Epithelial cell of alveolus of lung (primary cell): ENCODE measurements around a stretch of chr10.

- RAMPAGE, long total RNA = no peak
- RRBS = no CpG with 5 or more reads among the region's 14 CpGs
Measured at GRCh38 chr10:11236599-11237687, 219.3 kb downstream of the CELF2 start.

DNA sequence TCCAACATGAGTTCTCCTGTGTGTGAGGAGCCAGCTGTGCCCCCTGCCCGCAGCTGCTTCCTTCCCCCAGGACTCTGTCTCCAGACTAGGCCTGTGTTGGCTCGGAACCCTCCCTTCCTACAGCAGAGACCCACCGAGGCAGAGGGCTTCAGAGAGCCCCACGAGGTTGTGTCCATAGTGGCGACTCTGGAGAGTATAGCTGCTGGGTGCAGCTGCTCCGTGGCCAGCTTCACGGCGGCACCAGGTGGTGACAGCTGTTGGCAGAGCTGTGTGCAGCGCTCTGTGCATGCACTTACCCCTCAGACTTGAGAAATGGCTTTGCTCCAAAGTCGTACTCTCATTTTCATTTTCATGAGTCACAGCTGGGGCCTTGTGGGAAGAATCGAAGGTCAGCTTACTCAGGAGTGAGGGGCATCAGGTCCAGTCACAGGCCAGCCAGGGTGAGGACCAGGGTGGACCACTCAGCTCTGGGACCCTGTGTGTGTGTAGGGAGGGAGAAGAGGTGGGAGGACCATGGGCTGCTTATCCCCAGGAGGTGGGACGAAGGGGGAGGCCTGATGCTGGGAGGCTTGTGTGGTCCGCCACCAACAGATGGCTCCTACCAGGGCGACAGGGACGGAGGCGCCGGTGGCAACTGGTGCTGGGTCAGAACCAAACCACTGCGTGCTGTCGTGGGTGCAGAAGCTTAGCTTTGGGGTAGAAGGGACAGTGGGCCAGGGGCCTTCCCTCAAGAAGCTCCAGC, 224.8 kb downstream of the CELF2 start:
- RAMPAGE, long total RNA = no peak
- RRBS = no CpG with 5 or more reads among the region's 19 CpGs

- RAMPAGE, long total RNA = no peak
- RRBS = no CpG with 5 or more reads among the region's 3 CpGs
Measured at GRCh38 chr10:11245075-11245361, 227.3 kb downstream of the CELF2 start.

DNA sequence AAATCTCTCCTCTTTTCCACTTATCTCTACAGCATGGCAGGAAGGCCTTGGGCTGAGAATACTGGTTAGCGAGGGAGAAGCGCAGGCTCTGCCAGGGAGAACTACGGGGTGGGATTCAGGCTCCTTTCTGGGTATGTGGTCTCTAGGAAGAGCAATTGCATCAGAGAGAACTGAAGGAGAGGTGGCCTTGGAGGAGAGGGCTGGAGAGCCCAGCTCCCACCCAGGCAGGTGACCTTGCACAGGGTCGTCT, 270.3 kb downstream of the CELF2 start:
- RAMPAGE, long total RNA = no peak
- RRBS = no CpG with 5 or more reads among the region's 4 CpGs

- RAMPAGE, long total RNA = no peak
- RRBS = 82% methylated on average over 9 of the region's 28 CpGs
Measured at GRCh38 chr10:11344542-11344934, 266.9 kb downstream of the USP6NL start.

GRCh38 chr10:11393890-11394089, 217.7 kb downstream of the USP6NL start:
- RAMPAGE, long total RNA = no peak
- RRBS = no CpG with 5 or more reads among the region's 3 CpGs

- RAMPAGE, long total RNA = no peak
- RRBS = 80% methylated on average over 6 of the region's 49 CpGs
Measured at GRCh38 chr10:11463076-11464065, 148.1 kb downstream of the USP6NL start.

DNA sequence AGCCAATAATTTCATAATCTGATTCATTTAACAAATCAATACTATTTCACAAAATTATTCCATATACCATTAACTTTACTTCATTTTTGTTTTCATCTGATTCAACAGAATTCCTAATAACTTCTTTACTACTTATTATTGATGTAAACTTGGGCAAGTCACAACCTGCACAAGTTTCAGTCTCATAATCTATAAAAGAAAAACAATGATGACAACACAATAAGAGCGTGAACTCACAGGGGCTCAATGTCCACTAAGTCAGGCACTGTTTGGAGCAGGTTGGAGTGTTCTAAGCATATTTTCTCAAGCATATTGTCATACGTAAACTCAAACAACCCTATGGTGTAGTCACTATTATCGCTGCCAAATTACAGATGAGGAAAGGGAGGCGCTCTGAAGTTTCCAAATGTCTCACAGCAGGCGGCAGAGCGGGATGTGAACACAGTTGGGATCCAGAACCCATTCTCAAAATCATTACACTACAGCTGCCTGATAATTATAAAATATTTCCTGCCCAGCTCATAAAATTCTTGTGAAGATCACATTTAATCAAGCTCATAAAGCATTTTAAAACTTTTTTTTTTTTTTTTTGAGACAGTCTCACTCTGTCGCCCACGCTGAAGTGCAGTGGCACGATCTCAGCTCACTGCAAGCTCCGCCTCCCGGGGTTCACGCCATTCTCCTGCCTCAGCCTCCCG, 64.3 kb downstream of the USP6NL start:
- RAMPAGE, long total RNA = no peak
- RRBS = no CpG with 5 or more reads among the region's 13 CpGs

- RAMPAGE, long total RNA = no peak
- RRBS = no CpG with 5 or more reads among the region's 4 CpGs
Measured at GRCh38 chr10:11625078-11625465, 13.6 kb upstream of the USP6NL start.

DNA sequence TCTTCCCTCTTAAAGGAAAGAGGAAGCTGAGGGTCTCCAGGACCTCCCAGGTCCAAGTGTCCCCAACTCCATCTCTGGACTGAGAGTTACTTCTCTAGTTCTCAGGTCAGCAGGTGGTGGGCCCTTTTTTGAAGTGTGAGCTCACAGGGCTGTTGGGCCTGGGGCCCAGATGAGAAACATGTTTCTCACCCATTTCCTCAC, 38.0 kb upstream of the USP6NL start:
- RAMPAGE, long total RNA = no peak

- RAMPAGE, long total RNA = no peak
- RRBS = no CpG with 5 or more reads among the region's 4 CpGs
Measured at GRCh38 chr10:11697570-11698190, 44.5 kb upstream of the ECHDC3 start.

- RAMPAGE, long total RNA = no peak
- RRBS = no CpG with 5 or more reads among the region's 6 CpGs
Measured at GRCh38 chr10:11798719-11799310, 24.3 kb upstream of the PROSER2 start.

DNA sequence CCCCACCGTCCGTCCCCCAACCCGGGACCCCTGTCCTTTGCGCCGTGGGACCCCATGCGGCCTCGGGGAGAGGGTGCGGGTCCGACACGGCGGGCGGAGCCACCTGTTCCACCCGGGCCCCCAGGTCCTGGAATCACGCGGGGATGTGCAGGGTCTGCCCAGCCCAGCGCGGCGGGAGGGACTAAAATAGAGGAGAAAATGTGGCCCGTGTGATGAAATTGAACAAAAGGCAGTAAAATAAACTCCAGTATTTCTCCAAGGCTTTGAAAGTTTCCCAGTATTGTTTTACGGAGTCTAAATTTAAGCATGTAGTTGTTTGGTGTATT, 619 bp downstream of the PROSER2 start:
- RAMPAGE, long total RNA = no peak
- RRBS = 0% methylated on average over 8 of the region's 20 CpGs

DNA sequence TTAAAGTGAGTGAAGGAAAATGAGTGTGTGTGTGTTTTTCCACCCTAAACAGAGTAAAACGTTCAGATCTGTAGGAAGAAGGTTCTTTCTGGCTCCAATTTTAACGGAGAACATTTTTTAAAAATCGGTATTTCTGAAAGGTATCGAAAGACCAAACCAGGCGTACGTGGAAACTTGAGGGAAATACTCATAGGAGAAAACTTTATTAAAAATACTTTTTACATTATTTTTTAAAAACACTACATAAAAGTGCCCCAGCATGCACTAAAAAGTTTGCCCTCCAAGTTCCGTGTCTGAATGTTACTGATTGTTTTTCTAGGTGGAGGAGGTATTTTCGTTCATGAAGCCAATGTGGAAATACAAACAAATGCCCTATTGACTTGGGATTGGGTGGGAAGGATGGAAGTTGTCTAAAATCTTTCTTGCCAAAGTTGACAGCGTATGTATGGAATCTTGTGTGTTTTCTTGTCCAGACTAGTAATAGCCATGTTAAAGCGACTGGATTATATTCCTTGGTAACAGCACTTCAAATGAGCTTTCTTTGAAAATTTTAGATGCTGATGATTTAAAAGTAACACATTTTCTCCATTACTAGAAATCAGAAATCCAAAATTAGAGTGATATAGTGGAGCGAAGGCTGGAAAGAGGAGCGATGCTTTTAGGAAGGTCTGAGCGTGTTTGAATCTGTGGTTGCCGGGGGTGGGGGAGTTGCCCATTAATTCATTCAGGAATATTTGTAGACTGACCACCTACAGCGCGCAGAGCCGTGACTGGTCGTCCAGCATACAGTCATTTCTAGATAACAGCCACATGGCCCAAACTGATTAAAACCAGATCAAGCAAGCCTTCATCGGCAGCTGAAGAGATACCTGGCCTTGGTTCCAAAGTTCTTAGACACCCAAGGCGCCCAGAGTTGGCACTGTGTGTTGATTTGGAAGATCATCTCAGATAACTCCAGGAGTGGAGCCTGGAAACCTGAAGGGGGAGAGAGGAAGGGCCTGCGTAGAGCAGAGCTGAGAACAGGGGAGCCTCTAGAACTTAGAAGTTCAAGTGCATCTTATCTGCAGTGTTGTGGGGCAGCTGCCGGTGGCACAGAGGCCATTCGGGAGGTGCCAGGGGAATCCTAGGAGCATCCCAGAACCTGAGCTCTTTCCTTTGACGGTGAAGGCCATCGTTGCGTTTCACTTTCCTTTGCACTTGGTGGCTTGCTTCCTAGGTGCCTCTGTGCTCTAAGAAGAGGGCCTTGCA, 1.5 kb downstream of the PROSER2 start:
- RAMPAGE, long total RNA = no peak
- RRBS = no CpG with 5 or more reads among the region's 26 CpGs

DNA sequence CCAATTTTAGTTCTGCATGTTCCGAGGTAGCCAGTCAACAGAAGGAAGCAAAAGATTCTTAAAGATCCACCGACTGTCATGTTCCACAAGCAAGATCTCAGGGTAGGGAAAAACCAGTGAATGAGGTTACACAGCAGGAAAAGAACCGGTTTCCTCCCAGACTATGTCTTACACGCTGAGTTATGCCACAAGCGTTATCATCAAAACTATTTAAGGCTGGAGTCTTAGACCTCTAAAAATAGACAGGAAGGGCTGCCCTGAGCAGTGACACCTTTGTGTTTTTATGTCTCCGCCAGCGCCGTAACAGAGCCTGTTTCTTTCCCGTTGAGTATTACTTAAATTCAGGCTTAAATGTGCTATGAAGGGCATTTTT, 48.3 kb downstream of the PROSER2 start:
- RAMPAGE, long total RNA = no peak
- RRBS = no CpG with 5 or more reads among the region's 9 CpGs

GRCh38 chr10:11881956-11882457, 58.9 kb downstream of the PROSER2 start:
- RAMPAGE, long total RNA = no peak
- RRBS = no CpG with 5 or more reads among the region's 5 CpGs

DNA sequence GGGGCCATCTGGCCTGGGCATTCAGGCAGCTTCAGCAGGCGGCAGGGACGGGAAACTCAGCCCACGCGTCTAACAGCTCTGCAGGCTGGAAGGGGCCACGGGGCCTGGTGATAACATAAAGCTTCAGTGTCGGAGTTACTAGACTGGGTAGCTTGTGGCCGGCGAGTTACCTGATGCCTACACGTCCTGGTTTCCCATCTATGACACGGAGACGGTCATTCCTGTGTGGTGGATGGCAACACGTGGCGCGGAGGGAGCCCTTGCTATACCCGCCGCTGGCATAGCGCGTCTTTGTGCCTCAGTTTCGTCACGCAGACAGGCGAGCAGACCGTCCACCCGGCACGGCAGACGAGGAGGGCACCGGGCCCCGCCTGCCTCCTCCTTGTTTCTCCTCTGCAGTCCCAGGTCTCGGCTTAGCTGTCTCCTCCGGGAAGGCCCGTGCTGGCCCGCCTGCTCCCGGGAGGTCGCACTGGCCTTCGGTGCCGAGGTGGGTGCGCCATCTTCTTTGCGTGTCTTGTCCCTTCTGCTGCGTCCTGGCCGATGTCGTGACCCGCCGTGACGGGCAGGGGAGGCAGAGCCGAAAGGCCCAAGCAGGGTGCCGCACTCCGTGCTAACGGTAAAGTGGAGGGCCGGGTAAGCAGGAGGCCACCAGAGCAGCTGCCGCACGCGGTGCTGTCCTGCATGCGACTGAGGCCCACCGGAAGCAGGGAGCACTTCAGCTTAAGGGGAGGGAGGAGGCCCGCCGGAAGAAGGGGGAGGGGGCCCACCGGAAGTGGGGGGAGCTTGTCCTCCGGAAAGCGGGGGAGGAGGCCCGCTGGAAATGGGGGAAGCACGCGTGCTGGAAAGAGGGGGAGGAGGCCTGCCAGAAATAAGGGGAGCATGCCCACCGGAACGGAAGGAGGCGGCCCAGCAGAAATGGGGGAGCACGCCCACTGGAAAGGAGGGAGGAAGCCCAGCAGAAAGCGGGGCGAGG, 71.1 kb downstream of the PROSER2 start:
- RAMPAGE, long total RNA = no peak
- RRBS = 81% methylated on average over 16 of the region's 67 CpGs

DNA sequence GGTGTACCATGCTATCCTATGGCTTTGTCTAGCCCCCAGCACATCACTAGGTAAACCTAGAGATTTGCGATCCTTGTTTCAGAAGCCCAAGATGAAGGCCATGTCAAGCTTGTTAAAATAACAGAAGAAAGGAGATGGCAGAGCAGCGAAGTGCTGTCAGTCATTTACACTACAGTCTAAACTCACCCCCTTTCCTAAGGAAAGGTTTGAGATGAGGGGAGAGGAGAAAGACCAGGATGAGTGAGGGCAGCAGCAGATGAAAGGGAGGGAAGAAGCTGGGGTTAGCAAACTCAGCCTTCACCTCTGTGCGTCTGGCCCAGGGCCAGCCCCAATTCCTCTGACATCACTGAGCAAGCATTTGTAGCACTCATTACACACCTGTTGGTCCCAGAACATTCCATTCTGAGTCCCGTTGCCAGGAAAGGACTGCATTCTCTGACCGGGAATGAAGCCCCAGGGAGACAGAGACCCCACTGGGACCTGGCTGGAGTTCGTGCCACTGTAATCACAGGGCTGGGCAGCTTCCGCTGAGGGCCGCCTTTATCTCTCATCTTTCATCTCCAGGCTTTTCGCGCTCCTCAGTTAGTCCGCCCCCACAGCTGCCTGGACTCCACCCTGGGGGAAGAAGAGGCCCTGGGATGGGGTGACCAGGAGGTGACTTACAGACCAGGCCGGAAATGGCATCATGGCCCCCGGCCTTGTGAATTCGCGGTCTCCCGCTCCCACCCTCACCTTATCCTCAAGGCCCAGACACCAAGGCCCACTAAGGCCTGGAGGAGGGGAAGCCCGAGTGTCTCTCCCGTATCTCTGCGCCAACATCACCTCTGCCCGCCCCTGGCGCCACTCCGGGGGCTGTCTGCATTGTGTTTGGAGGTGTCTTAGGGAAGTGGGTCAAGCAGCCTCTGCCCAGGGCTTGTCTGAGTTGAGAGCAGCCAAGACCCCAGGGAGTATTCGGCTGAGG, 75.2 kb downstream of the PROSER2 start:
- RAMPAGE, long total RNA = no peak
- RRBS = no CpG with 5 or more reads among the region's 23 CpGs

DNA sequence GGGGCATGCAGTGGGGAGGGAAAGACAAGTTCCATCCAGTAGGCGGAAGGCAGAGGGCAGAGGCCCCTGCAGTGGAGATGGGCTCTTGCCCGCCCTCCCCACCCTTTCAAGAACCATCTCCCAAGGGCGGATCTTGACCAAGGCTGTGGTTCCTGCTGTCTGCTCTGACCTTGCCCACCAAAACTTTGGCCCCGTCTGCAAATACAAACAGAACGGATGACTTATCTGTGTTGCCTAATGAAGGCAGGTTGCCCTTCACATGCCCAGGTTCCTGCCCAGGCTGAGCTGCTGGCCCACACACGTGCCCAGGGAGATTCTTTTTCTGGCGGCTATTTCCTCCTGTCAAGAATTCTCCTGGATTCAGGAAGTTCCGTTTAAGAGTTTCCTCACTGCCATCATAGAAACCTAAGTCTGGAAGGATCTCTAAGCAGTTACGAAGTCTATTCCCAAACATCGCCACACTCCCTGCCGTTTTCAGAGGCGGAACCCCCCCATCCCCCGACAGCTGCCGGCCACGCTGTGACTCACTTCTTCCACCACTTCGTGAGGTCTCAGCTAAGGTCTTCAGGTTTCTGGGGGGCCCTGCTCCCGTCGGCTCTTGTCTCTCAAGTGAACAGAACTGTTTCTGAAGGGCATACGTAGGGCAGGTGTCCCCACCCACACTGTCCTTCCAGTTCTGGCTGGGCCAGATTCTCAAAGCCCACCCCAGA, 78.4 kb downstream of the PROSER2 start:
- RAMPAGE, long total RNA = no peak
- RRBS = no CpG with 5 or more reads among the region's 19 CpGs

DNA sequence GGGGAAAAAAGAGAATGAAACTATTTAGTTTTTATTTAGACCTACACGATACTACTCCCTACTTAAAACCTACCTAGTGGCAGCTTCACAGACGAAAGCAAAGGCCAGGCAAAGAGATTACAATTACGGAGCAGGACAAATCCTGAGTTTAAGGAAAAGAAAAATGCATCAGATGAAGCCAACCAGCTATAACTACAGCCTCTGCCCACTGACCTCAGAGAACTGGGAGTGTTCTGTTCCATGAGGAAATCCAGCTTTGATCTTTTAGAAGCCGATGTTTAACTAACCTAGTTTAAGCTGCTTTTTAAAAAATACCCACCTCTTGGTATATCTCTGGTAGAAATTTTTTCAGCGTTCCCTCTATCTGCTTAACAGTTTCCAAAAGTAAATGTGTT, 3.0 kb upstream of the UPF2 start:
- RAMPAGE, long total RNA = no peak
- RRBS = no CpG with 5 or more reads among the region's 5 CpGs